ENCODE data around the gene FUT9.

DNA sequence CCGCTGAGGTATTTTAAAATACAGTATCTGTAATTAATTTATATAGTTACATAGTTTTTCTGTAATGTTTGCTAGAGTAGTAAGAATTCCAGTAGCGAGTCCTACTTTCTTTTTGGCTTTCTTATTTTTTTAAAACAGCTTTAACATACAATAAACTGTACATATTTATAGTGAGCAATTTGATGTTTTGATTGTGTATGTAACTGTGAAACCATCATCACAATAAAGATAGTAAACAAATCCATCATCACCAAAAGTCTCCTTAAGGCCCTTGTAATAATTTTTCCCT is 115.6 kb downstream of the GJA10 start:
- PRO-cap, 3 experiments = peak in 1 of 3 experiments; most common plus-strand start position 83 of the sequence (in 1)
- RAMPAGE, long total RNA, 4 experiments = no peak in any of the 4 experiments
- RRBS = no CpG with 5 or more reads among the region's 2 CpGs

- PRO-cap, 3 experiments = no peak in any of the 3 experiments
- RAMPAGE, long total RNA, 4 experiments = no peak in any of the 4 experiments
- RRBS = no CpG with 5 or more reads among the region's 9 CpGs
Measured at GRCh38 chr6:90047182-90047709, 153.0 kb downstream of the GJA10 start.

GRCh38 chr6:90297907-90298384 is 1.3 kb upstream of the BACH2 start:
- PRO-cap, 3 experiments = no peak in any of the 3 experiments
- RAMPAGE, long total RNA, 4 experiments = no peak in any of the 4 experiments
- RRBS = no CpG with 5 or more reads among the region's 8 CpGs

- PRO-cap, 3 experiments = no peak in any of the 3 experiments
- RAMPAGE, long total RNA, 4 experiments = no peak in any of the 4 experiments
- RRBS = no CpG with 5 or more reads among the region's 9 CpGs
Measured at GRCh38 chr6:90402014-90403047, 105.7 kb upstream of the BACH2 start.

DNA sequence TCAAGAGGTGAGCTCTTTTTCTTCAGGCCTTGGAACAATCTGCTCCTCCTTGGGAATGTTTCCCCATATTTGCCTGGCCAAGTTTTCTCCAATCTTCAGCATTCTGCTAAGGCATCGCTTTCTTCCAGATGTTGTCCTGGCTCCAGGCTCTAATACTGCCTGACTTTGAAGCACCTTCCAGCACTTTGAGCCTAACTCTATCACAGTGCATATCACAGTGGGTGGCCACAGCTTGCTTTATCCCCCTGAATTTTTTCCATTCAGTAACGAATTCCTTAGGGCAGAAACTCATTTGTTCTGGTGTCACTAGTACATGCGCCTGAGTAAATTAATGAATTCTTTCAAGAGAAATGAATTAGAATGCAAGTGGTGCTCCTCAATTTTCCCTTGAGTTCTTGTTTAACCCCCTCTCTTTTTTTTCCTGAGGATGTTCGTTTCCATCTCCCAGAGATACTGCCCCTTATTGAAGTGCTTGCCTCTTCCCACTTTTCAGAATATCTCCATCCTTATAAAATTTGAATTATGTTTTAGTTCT is 92.4 kb downstream of the MAP3K7 start:
- PRO-cap, 3 experiments = no peak in any of the 3 experiments
- RAMPAGE, long total RNA, 4 experiments = no peak in any of the 4 experiments
- RRBS = no CpG with 5 or more reads among the region's 4 CpGs

DNA sequence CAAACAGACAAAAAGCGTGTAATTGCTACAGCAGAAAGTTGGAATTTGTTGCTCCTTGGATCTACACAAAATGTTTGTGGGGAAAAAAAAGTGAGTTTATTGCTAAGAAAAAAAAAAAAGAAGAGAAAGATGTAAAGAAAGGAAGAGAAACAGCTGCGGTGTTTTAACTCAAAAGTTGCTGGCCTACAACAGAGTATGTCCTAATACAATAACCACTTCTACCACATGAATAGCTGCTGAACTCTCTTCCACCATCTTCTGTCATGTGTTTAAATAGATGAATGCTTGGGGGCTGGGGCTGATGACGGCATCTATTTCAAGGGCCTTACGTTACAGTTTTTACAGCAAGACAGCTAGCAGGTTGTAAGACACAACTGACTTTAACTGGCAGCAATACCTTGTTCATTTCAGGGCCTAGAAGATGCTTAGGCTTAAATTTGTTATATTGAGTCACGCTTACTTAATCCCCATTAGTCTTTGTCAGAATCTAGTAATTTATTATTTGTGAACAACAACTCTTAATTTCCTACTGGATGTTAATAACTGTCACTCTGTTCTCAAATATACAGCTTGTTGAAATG is 50.3 kb downstream of the MAP3K7 start:
- PRO-cap, 3 experiments = no peak in any of the 3 experiments
- RAMPAGE, long total RNA, 4 experiments = no peak in any of the 4 experiments
- RRBS = no CpG with 5 or more reads among the region's 5 CpGs

DNA sequence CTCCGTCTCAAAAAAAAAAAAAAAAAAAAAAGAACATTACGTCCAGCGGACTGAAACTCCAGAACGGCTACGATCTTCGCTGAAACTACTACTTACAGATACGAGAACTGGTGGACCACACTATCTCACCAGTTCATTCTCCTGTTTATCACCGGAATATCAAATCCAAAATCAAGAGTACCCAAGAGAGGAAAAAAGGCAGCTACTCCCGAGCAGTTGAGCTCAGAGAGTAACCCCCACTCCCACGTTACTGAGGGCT is 573 bp downstream of the MAP3K7 start:
- PRO-cap, 3 experiments = peak in 2 of 3 experiments; most common plus-strand start position 97 of the sequence (in 1)
- RAMPAGE, long total RNA, 4 experiments = no peak in any of the 4 experiments
- RRBS = 0% methylated on average over 2 of the region's 10 CpGs

GRCh38 chr6:91475813-91476414 is 889.0 kb upstream of the MAP3K7 start:
- PRO-cap, 3 experiments = no peak in any of the 3 experiments
- RAMPAGE, long total RNA, 4 experiments = no peak in any of the 4 experiments
- RRBS = no CpG with 5 or more reads among the region's 4 CpGs

- PRO-cap, 3 experiments = no peak in any of the 3 experiments
- RAMPAGE, long total RNA, 4 experiments = no peak in any of the 4 experiments
- RRBS = no CpG with 5 or more reads among the region's 6 CpGs
Measured at GRCh38 chr6:91691505-91691864, 1104.6 kb upstream of the MAP3K7 start.

DNA sequence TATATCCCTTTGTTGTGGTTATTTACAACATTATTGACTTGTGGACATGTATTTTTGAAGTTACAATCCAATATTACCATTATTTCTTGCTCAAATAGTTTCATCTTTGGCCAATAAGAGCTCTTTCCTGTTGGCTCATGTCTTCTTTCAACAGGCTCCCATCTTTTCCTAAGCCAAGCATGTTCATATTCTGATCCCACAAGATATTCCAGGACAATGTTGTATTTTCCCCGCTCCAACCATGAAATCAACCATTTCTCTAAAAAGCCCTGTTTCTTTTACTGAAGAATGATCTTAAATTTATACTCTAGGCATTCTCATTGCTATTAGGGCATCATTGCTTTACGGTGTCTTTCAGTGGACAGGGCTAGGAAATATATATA is 1318.9 kb downstream of the EPHA7 start:
- PRO-cap, 3 experiments = peak in 2 of 3 experiments; most common plus-strand start position 224 of the sequence (in 2)
- RAMPAGE, long total RNA, 4 experiments = no peak in any of the 4 experiments
- RRBS = no CpG with 5 or more reads among the region's 2 CpGs

DNA sequence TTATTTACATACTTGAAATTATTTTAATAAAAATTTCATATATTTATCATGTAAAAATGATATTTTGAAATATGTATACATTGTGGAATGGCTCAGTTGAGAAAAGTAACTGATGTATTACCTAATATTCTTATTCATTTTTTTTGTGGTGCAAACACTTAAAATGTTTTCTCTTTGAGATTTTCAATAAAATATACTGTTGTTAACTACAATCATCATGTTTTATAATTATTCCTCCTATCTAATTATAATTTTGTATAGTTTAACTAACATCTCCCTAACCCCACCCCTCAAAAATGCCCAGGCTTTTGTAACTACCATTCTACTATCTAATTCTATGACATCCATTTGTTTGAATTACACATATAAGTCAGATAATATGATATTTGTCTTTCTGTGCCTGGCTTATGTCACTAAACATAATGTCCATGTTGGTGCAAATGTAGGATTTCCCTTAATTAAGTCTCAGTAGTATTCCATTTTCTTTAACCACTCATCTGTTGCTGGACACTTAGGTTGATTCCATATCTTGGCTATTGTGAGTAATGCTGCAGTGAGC is 544.0 kb downstream of the EPHA7 start:
- PRO-cap, 3 experiments = no peak in any of the 3 experiments
- RAMPAGE, long total RNA, 4 experiments = no peak in any of the 4 experiments

DNA sequence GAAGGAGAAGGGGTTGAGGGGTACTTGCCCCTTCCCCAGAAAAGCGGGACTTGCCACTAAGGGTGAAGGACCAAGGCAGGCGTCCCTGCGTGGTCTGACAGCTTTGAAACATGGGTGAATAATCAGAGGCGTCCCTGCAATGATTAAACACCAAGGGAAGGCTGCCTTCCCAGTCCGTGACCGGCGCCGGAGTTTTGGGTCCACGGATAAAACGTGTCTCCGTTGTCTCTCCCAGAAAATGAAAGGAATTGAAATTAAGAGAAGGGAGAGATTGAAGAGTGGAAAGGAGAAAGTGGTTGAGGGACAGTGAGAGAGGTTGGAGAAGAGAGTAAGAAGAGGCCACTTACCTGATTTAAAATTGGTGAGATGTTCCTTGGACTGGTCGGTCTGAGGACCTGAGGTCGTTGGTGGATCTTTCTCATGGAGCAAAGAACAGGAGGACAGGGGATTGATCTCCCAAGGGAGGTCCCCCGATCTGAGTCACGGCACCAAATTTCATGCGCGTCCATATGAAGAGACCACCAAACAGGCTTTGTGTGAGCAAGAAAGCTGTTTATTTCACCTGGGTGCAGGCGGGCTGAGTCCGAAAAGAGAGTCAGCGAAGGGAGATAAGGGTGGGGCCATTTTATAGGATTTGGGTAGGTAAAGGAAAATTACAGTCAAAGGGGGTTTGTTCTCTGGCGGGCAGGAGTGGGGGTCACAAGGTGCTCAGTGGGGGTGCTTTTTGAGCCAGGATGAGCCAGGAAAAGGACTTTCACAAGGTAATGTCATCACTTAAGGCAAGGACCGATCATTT is 415.6 kb upstream of the EPHA7 start:
- PRO-cap, 3 experiments = no peak in any of the 3 experiments
- RAMPAGE, long total RNA, 4 experiments = no peak in any of the 4 experiments
- RRBS = no CpG with 5 or more reads among the region's 22 CpGs

- PRO-cap, 3 experiments = peak in 2 of 3 experiments; most common minus-strand start chr6:95545364 (in 2)
- RAMPAGE, long total RNA, 4 experiments = no peak in any of the 4 experiments
- RRBS = no CpG with 5 or more reads among the region's 3 CpGs
Measured at GRCh38 chr6:95545263-95545731, 32.0 kb upstream of the MANEA start.

GRCh38 chr6:96015205-96016053 is at the start of gene FUT9:
Gene FUT9, plus strand, starts transcription at chr6:96015974.
- PRO-cap, 3 experiments = peak in 1 of 3 experiments; most common plus-strand start chr6:96015992 (in 1); most common minus-strand start chr6:96015638 (in 1)
- RAMPAGE, long total RNA, 4 experiments = no peak in any of the 4 experiments
- RRBS = under 1% methylated on average over 4 of the region's 47 CpGs

GRCh38 chr6:96562316-96562920 is 510 bp upstream of the FHL5 start:
- PRO-cap, 3 experiments = no peak in any of the 3 experiments
- RAMPAGE, long total RNA, 4 experiments = no peak in any of the 4 experiments
- RRBS = no CpG with 5 or more reads among the region's 2 CpGs

DNA sequence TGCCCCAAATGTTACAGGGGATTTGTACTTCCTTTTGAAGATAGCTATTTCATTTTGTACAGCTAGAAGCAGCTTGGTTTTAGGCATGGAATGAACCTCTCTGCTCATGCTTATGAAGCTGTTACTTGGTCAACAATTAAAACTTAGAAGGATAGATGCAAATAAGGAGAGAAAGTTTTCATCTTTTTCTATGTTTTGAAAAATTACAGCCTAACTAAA is 14.6 kb downstream of the FHL5 start:
- PRO-cap, 3 experiments = no peak in any of the 3 experiments
- RAMPAGE, long total RNA, 4 experiments = no peak in any of the 4 experiments

DNA sequence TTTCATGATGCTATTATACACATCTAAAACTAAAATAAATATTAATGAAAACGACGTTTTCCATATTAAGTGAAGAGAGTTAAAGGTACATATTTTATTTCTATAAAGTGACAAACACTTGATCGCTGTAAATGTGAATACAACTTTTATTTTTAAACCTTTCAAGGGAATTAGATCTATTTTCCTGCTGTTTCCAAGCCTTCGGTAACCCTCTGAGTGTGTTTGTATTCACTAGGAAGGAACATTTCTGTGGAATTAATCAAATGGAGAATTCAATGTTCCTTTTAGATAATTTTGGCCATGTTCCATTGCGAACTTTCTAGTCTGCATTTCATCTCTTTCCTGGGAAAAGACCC is 38.7 kb downstream of the FHL5 start:
- PRO-cap, 3 experiments = no peak in any of the 3 experiments
- RAMPAGE, long total RNA, 4 experiments = no peak in any of the 4 experiments
- RRBS = no CpG with 5 or more reads among the region's 5 CpGs

GRCh38 chr6:96851843-96852252 is 14.6 kb upstream of the GPR63 start:
- PRO-cap, 3 experiments = no peak in any of the 3 experiments
- RAMPAGE, long total RNA, 4 experiments = no peak in any of the 4 experiments
- RRBS = no CpG with 5 or more reads among the region's 6 CpGs

DNA sequence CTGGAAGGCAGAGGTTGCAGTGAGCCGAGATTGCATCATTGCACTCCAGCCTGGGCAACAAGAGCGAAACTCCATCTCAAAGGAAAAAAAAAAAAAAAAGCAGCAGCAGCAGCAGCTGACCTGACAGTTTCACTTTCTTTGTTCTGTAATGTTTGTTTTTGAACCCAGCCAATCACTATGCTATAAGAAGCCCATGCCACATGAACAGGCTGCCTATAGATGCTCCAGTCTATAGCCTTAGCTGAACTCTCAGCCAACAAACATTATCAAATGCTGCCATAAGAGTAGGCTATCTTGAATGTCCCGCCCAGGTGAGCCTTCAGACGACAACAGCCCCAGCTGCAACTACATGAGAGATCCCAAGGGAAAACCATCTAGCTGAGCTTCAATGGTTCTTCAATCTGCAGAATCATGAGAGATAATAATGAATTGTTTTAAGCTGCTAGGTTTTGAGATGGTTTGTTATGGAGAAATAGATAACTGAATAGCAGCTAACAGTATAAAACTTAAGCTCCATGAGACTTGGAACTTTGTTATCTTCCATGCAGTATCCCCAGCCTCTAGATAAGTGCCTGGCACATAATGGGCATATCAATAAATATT is 12.3 kb downstream of the NDUFAF4 start:
- PRO-cap, 3 experiments = no peak in any of the 3 experiments
- RAMPAGE, long total RNA, 4 experiments = no peak in any of the 4 experiments
- RRBS = no CpG with 5 or more reads among the region's 4 CpGs

DNA sequence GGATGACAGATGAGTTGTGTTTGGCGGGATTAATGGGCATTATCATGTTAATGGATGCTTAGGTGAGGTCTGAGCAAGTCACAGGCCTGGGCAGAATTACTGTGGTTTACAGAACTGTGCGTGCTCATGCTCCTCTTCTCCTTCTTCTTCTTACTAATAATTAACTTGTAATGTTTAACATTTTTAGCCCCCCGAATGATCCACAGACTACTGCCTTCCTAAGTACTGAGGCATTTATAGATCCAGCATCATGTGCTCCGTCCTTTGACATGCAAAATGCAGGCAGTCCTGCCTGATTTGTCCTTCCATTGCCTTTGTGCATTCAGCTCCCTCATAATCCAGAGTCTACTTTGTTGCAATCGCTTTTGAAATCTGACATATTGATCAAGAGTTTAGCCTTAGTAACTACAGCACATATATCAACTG is 753.5 kb upstream of the MMS22L start:
- PRO-cap, 3 experiments = no peak in any of the 3 experiments
- RAMPAGE, long total RNA, 4 experiments = no peak in any of the 4 experiments
- RRBS = no CpG with 5 or more reads among the region's 5 CpGs

Measured in adrenal gland (tissue), 7 donors.